Hepatocyte (in vitro differentiated cells and primary cell): ENCODE measurements around a stretch of chr10.

DNA sequence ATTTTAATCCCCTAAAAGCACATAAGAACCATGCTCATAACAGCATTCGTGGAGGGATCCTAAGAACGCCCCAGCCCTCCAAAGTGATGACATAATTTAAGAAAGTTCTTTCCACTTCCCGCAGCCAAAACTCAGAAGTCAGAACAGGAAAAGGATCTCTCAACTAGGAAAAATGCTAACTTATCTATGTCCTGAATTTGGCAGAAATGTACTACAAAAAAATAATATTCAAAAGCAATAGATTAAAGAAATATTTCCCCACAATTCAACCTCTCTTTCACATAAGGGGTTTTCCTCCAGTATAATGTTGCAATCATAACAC is 23.1 kb downstream of the ASB13 start:
- RAMPAGE, long total RNA, result no peak
- RRBS, result no CpG with 5 or more reads among the region's 3 CpGs

DNA sequence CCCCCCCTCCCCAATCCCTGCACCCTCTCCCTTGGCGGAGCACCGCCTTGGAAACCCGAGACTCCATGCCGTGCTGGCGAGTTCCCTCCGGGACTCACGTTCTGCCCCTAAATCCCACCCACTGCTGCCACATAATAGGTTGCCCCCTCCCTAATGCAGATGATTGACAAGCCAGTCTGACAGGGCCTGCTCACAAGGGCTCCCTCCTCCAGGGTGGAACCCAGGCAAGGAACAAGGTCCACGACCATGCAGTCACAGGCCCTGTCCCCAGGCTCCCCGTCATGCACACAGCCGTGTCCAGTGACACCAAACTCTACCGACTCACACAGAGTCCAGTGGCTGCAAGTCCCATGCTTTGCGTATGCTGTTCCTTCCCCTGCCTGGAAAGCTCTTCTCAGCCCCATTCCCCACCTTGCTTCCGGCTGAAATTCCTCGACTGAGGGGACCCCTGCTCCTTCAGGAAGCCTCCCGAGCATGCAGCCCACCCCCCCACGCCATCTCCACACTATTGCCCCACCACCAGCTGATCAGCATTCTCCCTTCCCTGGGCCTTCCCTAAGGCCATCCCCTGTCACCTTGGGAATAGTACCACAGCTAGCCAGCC is 7.1 kb downstream of the ASB13 start:
- RAMPAGE, long total RNA, result no peak
- RRBS, result no CpG with 5 or more reads among the region's 16 CpGs

DNA sequence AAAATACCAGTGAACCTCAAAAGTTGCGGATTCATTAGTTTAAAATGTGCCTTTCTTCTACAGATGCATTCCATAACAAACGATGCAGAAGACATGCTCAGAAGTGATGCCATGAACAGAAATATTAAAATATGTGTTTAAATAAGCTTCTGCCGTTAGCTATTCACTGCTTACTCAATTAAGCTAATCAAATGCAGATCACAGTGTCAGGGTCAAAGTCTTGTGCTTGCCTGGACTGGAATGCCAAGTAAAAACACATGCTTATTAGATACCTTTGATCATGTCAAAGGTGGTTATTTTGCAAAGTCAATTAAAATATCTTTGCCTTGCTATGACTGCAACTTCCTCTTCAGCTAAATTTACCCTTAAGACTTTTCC is 1.0 kb downstream of the ASB13 start:
- RAMPAGE, long total RNA, result no peak
- RRBS, result no CpG with 5 or more reads among the region's 3 CpGs

- RAMPAGE, long total RNA, result no peak
- RRBS, result no CpG with 5 or more reads among the region's 6 CpGs
Measured at GRCh38 chr10:5712606-5713337, 28.1 kb downstream of the TASOR2 start.

- RAMPAGE, long total RNA, result no peak
- RRBS, result no CpG with 5 or more reads among the region's 1 CpG
Measured at GRCh38 chr10:5735203-5735787, 50.7 kb downstream of the TASOR2 start.

GRCh38 chr10:5917199-5917734 is 27.2 kb downstream of the FBH1 start:
- RAMPAGE, long total RNA, result no peak
- RRBS, result no CpG with 5 or more reads among the region's 20 CpGs

GRCh38 chr10:5961307-5961936 is 15.9 kb downstream of the IL15RA start:
- RAMPAGE, long total RNA, result no peak
- RRBS, result no CpG with 5 or more reads among the region's 21 CpGs

DNA sequence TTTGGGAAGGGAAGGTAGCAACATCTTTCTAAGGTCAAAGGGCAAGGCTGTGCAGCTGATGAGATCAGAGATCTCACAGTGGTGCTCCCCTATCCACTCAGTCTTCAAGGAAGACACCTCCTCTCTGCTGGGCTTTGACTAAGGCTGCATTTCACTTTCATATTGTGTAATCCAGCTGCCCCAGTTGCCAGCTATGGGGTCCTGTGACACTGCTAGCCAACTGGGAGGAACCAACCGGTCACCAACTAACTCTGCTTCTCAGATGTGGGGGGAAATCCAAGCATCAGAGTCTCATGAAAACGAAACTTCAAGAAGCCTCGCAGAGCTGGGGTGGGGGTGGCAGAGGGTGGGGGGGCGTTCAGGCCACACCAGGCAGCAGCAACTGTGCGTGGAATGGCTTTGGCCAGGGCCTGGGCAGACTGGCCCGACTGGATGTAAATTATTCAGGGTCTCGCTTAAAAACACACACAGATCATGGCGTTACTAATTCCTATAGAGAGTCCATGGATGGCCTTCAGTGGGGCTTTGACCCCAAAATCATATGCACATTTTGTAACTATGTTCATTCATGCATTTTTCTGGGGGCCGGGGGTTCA is 1.3 kb downstream of the IL15RA start:
- RAMPAGE, long total RNA, result no peak
- RRBS, result 0% methylated on average over 1 of the region's 9 CpGs

DNA sequence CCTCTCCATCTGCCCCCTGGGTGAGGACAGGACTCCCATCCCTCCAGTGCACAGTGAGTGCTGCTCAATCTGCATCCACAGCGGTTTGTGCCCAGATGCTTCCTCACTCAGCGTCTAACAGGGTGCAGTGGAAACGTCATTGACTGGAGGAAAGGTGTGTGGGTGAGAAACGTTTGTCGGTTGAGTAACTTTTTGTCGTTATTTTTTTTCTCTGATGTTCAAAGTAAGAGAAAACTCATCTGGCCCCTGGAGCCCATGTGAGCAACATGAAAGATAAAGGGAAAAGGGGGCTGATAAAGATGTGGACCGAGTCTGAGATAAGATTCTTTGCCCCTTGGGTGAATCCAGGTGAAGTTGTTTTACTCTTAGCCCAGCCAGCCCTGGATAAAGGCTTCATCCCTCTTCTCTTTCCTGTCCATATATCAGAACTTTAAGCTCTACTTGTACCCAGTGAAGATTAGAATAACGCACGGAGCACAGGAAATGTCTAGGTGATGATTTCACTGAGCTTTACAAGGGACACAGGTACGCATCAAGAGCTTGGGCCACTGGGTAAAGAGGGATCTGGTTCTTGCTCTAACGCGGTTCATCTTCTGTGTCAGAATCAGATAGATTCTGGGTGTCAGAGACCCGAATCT is 25.0 kb downstream of the IL2RA start:
- RAMPAGE, long total RNA, result no peak
- RRBS, result no CpG with 5 or more reads among the region's 13 CpGs

DNA sequence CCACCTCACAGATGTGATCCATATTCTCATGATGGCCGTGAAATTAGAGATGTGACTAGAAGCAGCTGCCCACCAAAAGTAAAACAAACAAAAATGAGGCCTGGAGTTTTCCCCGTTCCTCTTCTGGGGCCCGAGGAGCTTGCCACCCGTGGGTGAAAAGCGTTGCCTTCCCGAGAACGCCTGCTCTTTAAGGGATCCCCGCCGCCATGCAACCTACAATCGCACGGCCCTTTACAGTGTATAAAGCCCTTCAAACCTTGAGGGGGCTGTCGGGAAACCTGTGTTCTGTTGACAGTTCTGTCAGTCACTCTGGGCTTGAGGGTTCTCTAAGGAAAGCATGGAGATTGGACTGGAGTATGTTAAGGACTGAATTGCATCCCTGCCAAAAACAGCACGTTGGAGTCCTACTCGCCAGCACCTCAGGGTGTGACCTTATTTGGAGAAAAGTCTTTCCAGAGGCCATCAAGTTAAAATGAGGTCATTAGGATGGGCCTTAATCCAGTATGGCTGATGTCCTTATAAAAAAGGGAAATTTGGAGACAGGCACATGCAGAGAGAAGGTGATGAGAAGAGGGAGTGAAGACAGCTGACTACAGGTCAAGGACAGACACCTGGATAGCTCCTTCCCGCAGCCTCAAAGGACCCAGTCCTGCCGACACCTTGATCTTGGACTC is 70.6 kb downstream of the PFKFB3 start:
- RAMPAGE, long total RNA, result no peak
- RRBS, result no CpG with 5 or more reads among the region's 16 CpGs

DNA sequence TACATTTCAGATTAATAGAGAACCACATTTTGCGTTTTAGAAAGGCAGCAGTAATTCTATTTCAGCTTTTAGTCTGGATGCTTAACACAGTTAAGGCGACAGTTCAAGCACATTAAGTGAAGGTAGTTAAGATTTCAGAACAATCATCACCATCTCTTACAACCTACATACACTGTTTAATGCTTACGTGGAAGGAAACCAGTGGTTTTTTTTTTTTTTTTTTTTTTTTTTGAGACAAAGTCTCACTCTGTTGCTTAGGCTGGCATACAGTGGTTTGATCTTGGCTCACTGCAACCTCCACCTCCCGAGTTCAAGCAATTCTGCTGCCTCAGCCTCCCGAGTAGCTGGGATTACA is 89.0 kb downstream of the PFKFB3 start:
- RAMPAGE, long total RNA, result no peak
- RRBS, result no CpG with 5 or more reads among the region's 5 CpGs

DNA sequence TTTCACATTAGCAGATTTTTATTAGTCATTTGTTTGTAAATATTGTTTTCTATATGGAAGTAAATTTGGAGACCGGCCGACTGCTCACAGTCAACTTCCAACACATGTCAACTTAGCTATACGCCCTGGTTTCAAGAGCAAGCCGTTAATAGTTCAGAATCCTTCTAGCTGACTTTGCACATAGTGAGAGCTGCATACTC is 109.8 kb downstream of the PFKFB3 start:
- RAMPAGE, long total RNA, result no peak
- RRBS, result no CpG with 5 or more reads among the region's 4 CpGs

DNA sequence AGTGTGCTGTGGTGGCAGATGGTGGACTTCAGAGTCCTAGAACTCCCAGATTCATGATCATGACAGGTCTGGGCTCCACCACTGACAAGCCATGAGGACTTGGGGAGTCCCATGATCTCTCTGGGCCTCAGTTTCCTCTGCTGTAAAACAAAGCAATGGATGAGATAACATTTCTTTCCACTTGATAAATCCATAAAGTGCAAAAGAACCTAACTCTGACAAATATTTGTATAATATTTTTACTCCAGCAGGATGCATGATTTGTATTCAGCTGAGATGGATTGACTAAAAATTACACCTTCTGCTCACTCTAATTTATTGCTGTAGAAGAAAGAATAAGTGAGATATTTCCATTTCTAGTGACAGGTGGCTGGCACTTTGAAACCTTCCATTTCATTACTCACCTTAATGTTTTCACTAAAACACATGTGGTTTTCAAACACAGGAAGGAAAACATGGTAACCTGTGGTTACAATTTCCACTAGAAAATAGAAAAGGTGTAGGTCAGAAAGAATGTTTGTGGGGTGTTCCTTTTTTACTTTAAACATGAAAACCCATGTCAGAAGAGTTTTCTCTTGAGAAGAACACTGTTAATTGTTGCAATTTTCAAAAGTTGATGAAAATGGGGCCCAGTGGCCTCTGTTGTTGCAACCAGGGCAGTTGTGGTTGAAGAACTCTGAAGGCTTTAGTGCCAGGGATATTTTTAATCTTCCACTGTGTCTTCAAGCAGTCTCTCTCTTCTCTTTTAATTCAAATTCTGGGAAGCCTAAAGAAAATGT is 12.0 kb upstream of the PRKCQ start:
- RAMPAGE, long total RNA, result no peak

DNA sequence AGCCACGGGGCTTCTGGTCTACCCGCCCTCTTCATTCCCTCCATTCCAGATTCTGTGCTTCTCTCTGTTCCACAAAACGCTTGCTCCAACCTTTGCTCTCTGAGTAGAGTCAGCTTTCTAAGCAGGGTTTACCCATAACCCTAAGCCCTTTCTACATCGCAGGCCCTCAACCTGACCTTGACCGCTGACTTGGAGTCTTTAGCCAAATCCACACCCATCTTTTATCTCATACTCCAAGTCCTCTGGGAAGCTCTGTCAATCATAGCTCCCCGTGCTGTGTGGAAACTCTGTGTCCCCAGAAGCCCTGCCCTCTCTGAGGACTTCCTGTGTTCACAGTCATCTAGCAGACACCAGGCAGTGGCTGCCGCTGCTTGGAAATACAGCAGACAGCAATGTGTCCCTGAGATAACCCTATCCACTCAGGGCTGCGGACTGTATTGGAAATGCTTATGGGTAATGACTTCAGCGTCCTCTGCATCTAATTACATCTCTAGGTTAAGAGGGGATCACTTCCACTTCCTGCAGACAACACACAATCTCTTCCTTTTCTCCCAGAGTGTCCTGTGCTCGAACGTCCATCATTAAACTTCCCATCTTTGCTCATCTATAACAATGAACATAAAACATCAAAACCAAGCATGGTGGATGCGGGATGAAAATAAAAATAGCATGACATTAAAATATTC is 158.7 kb downstream of the SFMBT2 start:
- RAMPAGE, long total RNA, result no peak
- RRBS, result no CpG with 5 or more reads among the region's 12 CpGs

- RAMPAGE, long total RNA, result no peak
- RRBS, result no CpG with 5 or more reads among the region's 8 CpGs
Measured at GRCh38 chr10:7337418-7338179, 73.2 kb downstream of the SFMBT2 start.

DNA sequence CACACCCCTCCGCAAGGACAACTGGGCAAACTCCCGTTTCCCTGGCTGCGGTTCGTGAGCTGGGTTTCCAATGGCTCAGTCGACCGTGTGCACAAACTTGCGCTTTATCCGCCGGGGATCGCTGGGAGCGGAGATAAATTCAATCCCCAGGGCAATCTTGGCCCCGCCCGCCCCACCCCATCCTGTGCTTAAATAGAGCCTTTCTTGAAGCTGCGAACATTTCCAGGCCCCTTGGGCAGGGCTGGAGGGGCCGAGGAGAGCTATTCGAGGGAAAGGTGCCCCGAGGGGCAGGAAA is 494 bp upstream of the SFMBT2 start:
- RAMPAGE, long total RNA, result no peak
- RRBS, result no CpG with 5 or more reads among the region's 17 CpGs

- RAMPAGE, long total RNA, result no peak
- RRBS, result no CpG with 5 or more reads among the region's 1 CpG
Measured at GRCh38 chr10:7417847-7418189, 7.0 kb upstream of the SFMBT2 start.

- RAMPAGE, long total RNA, result no peak
- RRBS, result no CpG with 5 or more reads among the region's 3 CpGs
Measured at GRCh38 chr10:7773727-7774188, 14.0 kb downstream of the KIN start.

DNA sequence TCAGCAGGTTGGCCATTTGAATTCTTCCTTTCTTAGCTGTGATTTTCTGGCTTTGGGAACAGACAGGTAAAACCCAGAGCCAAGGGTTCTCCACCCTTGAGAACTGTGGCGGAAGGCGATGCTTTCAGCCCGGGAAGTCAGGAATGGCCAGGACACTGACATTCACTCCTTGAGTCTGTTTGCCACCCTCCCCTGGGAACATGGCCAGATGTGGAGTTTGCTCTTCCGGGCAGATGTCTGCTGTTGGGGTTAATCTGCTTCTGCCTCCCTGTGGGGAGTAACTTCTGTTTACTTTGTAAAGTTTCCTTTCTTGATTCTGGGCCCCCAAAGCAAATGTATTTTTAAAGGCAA is 17.7 kb downstream of the GATA3 start:
- RAMPAGE, long total RNA, result no peak
- RRBS, result 48% methylated on average over 2 of the region's 4 CpGs

- RAMPAGE, long total RNA, result no peak
- RRBS, result no CpG with 5 or more reads among the region's 5 CpGs
Measured at GRCh38 chr10:10208956-10209673, 808.6 kb upstream of the CELF2 start.